RPMI7951 (cell line): Measurements from ENCODE around the gene SYNDIG1.

DNA sequence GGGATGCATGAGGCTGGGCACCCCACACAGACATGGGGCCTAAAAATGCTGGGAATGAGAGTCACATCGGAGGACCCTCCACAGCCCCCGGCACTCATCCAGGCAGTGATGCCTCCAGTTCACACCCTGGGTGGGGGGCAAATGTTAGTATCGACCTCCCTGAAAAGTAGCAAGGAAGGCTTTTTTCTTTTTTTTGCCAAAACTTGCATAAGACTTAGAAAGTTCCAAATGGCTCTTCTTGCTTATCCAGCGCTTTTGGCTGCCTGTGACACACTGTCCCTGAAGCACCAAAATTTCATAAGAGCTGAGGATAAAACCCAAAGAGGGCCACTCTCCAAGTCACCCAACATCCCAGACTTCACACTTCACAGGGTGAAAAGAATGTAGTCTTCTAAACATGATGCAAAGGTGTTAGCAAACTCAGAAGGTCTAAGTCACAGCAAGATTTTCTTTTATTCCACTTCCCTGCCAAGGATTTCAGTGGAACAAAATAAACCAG lies 44.4 kb upstream of the CD93 start:
- RAMPAGE, long total RNA = no peak

- RAMPAGE, long total RNA = no peak
Measured at GRCh38 chr20:23161935-23162618, 76.0 kb upstream of the CD93 start.

DNA sequence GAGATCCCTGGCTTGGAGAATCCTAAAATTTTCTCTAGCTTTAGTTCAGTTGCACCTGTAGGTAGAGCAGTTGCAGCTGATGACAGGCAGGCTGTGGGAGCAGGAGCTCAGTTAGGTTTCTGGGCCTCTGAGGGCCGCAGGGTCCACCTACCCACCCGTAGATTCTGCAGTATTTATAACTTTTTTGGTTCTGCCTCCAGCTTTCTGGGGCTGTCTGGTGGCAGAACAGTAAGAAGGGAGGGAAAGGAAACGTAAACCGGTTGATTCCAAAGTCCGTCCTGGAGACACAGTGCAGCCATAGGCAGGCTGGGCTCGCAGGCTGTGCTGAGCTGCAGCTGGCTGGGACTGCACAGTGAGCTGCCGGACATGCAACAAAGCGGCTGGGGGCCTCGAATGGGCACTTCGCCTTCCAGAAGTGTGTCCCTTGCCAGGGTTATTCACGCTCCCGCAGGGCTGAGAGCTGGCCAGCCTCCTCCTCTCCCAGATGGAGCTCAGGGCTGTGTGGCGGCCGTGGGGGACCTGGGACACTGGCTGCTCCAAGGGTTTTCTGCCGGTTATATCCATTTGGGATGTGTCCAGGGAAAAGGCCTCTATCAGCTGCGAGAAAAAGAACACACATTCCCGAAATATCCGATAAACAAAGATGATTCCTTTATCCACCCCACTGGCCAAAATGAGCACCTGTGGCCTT lies 78.0 kb upstream of the CD93 start:
- RAMPAGE, long total RNA = no peak

- RAMPAGE, long total RNA = no peak
Measured at GRCh38 chr20:23246449-23247621, 103.8 kb upstream of the NXT1 start.

DNA sequence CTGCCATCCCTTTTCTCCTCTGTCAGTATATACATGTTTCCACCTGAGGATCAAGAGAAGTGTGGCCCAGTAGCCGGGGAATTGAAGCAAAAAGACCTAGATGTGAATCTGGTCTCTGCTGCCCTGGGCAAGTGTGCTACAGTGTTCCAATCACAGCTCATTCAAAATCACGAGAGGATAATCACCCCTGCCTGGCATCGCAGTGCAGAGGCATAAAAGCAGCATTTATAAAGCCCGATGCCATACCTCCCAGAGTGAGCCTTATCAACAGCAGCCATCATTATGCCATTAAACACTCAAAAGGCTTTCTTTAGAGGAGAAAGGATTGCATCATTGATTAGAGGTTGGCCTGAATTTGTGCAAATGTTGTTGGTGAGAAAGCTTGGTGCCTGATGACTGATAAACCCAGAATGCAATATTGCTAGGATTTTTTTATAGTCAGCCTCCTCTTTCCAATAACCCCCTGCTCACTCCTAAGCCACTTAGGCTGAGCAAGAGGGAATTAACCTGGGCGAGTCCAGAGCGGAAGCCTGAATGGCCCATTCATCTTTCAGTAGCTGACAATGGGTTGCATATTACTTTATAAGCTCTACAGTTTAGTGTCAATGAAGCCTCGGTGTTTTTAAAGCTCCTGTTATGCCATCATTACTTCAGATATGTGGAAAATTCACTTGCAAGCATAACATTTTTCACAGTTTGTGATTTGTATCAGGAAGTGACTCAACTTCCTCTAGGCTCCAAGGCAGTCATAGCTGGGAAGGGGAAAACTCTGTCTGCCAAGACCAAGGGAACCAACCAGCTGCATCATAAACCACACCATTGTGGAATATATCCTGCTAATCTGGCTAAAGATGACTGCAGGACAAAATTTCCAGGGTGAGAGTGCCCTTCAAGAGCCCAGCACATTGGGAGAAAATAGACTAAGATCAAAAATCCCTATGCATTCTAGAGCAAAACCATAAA lies 92.4 kb upstream of the NXT1 start:
- RAMPAGE, long total RNA = no peak

- RAMPAGE, long total RNA = no peak
Measured at GRCh38 chr20:23349869-23350701, 506 bp upstream of the NXT1 start.

DNA sequence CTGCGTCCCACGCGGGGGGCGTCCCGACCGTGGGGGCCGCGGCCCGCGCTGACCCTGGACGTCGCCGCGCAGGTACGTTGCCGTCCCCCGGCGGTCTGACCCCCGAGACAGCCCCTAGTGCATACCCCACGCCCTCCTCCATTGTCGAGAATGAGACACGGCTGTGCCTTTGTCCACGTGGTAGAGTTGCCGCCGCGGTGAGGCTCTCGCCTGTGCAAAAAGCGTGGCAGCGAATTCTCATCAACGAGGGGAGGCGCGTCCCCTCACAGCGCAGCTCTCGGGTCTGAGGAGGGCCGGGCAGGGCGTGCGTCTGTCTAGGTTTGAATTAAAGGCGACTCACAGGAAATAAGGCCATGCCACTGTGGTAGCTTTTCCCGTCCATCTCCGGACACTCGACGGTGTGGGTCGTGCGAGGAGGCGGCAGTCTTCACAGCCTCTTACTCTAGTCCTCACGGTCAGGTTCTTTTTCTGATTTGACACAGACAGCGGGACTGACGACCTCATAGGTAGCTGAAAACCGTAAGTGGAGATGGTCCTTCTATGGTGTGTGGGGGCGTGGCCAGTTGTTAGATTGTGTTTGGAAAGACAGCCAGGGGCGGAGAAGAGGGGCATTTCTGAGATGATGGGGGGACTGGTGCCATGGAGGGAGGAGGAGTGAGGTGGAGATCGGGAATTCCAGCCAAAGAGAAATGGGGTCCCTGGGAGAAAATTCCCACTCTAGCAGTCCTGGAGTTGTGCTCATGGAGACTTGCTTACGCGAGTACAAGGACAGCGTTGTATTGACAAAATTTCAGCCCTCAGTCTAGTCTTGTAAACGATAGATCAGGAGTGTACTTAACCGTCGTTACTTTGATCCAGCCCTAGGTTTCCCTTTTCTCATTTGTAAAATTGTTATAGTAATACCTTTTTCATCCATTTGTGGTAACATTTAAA lies 665 bp downstream of the NXT1 start:
- RAMPAGE, long total RNA = no peak

- RAMPAGE, long total RNA = no peak
Measured at GRCh38 chr20:23400832-23401833, 20.2 kb downstream of the NAPB start.

DNA sequence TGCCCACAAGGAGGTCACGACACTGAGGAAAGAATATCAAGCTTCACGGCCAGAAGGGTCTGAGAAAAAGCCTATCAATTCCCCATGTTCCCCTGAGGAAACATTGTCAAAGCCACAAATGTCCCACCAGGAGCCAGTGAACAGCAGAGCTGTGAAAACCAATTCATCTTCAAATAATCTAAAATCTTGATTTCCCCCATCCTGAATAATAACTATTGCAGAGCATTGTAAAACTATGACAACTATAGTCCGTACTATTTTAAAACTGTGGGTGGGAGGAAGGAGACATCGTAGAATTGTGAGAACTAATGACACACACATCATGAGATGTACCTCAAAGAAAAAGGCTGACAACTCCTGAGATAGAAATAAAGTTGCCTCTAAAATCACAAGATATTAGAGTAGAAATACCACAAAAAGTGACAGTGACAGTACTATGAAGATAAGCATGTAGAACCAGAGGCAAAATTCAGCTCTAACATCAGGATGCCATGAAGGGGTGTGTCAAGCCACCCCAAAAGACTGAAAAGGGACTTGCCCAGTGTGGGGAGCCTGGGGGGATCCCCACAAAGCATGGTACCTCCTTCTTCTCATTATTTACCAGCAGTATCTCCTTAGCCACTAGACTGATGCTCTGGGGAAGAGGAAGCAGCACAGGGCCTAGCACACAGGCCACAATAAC lies 13.5 kb downstream of the NAPB start:
- RAMPAGE, long total RNA = no peak

- RAMPAGE, long total RNA = no peak
Measured at GRCh38 chr20:23631692-23631891, 6.2 kb downstream of the CST3 start.

GRCh38 chr20:23636337-23636985 lies 1.3 kb downstream of the CST3 start:
- RAMPAGE, long total RNA = no peak

- RAMPAGE, long total RNA = no peak
Measured at GRCh38 chr20:24468921-24469986, at the start of gene SYNDIG1. Gene SYNDIG1 (plus strand): TSS chr20:24469629.

- RAMPAGE, long total RNA = no peak
Measured at GRCh38 chr20:24469987-24470526, 628 bp downstream of the SYNDIG1 start.

DNA sequence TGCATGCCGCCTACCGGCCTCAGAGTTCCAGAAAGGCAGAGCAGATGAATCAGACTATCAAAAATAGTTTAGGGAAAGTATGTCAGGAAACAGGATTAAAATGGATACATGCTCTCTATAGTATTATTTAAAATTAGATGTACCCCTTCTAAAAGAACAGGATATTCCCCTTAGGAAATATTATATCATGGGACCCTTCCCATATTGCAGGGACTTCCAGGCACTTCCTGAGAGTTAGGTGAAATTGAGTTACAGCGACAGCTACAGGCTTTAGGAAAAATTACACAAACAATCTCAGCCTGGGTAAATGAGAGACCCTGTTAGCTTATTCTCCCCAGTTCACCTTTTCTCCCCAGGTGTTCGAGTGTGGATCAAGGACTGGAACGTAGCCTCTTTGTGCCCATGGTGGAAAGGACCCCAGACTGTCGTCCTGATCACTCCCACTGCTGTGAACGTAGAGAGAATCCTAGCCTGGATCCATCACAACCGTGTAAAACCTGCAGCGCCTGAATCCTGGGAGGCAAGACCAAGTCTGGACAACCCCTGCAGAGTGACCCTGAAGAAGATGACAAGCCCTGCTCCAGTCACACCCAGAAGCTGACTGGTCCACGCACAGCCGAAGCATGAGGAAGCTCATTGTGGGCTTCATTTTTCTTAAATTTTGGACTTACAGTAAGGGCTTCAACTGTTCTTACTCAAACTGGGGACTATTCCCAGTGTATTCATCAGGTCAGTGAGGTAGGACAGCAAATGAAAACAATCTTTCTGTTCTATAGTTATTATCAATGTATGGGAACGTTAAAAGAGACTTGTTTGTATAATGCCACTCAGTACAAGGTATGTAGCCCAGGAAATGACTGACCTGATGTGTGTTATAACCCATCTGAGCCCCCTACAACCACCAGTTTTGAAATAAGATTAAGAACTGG lies 17.8 kb upstream of the CST7 start:
- RAMPAGE, long total RNA = no peak

DNA sequence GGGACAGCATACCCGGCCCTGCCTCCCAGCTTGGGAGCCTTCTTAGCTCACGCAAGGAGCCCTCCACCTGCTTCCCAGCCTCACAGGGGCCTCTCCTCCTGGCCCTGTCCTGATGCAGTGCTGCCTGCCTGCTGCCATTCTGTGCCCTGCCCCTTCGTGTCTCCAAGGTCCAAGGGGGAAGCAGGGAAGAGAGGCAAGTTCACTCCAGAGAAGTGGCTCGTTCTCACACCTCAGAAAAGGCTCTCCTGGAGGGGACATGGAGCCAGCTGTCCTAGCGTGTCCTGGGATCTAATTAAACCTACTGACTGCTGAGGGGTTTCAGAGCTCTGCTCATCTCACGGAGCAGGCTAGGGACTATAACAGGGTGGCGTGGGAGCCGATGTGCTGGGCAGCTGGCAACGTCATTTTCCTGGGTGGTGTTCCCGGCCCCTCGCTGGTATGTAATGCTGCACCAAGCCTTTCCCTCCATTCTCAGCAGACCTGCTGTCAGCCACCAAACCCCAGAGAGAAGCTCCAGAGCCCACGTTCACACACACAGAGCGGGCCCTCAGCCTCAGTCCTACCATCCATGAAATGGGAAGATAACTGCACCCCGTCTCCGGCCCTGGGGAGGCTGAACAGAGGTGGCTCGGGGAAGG lies 1.7 kb downstream of the CST7 start:
- RAMPAGE, long total RNA = no peak

GRCh38 chr20:24962986-24963780 lies 14.1 kb downstream of the CST7 start:
- RAMPAGE, long total RNA = no peak

DNA sequence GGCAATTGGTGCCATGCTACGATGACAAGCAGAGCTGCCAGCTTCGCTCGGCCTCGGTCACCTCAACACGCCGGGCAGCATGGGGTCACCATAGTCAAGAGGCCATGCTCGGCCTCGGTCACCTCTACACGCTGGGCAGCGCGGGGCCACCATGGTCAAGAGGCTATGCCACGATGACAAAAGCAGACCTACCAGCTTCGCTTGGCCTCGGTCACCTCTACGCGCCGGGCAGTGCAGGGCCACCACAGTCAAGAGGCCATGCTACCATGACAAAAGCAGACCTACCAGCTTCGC lies 12.2 kb downstream of the APMAP start:
- RAMPAGE, long total RNA = no peak

- RAMPAGE, long total RNA = no peak
Measured at GRCh38 chr20:25013813-25014096, 21.2 kb upstream of the APMAP start.

- RAMPAGE, long total RNA = no peak
Measured at GRCh38 chr20:25017190-25017837, 24.8 kb upstream of the APMAP start.

- RAMPAGE, long total RNA = no peak
Measured at GRCh38 chr20:25030578-25030937, 27.4 kb downstream of the ACSS1 start.